Helper T cell (primary cell): ENCODE measurements around a stretch of chr2.

DNA sequence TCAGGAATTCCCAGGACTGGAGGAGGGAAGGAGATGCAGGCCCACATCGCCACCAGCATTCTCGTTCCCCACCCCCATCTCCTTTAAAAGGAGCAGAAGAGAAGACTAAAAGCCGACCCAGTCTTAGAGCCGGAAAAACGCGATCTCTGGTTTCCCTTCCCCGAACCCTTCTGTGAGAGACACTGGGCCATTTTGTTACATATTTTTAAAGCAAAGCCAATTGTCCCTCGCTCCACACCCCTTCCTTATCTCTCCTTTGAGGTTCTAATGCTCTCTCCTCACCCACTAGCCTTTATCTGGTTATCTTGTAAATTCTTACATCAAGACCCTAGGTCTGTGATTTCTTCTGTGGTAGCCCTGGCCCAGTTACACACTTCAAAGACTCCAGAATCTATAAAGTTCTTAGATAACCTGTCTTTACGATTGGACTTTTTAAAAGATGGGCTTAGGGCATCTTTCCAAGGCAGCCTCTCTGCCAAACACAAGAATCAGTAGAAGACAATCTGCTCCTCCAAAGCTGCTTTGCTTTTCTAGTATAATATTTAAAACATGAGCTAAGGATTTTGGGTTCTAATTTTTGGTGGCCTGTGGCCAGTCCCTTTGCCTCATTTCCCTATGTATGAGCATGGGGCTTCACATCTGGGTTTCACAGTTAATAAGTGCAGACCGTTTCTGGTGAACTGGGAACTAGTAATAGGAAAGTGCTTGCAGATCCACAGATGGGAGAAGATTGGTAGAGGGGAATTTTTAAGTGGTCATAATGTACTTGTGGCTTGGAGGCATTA, 1.2 kb downstream of the ARPC2 start:
- PRO-cap, 2 experiments, result peak in 2 of 2 experiments; most common minus-strand start position 174 of the sequence (in 2)

DNA sequence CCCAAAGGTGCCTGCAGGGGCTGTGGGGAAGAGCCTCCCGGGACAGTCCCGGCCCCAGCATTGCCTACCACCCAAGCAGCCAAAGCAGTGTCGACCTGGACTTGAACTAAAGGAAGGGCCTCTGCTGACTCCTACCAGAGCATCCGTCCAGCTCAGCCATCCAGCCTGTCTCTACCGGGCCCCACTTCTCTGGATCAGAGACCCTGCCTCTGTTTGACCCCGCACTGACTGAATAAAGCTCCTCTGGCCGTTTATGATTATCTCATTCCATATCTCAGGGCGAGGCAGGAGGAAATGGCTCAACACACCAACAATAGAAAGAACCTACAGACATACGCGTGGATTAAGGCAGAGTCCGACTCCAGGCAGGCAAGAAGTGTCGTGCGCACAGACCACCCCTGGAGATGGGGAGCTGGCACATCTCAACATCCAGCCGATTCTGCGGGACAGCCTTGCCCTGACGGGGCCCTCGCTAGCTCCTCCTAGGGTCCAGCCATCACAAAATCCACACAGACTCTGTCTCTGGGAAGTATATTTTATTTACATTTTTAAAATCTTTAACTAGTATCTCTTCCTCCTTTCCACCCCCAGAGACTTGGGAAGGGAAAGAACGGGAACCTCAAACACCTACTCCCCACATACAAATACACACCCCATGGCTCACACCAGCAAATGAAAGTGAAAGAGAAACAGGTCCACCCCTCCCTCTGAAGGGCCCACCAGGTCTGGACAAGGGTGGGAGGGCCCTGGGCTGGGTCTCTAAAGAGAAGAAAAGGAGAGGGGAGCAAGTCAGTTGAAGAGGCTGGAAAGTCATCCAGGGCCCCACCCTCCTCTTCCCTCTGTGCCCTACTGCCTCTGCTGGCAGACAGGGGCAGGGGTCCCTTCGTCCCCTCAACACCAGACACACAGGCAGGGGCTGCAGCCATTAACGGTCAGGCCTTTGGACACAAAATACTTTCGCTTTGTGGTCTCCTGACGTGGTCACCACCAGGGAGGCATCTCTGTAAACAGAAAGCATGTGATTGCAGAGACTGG, 3.1 kb downstream of the GPBAR1 start:
- PRO-cap, 2 experiments, result no peak in any of the 2 experiments

- PRO-cap, 2 experiments, result no peak in any of the 2 experiments
Measured at GRCh38 chr2:218270628-218271038, 314 bp downstream of the PNKD start.

- PRO-cap, 2 experiments, result no peak in any of the 2 experiments
Measured at GRCh38 chr2:218278544-218278910, 8.2 kb downstream of the PNKD start.

- PRO-cap, 2 experiments, result no peak in any of the 2 experiments
Measured at GRCh38 chr2:218294511-218294999, 2.3 kb upstream of the TMBIM1 start.

GRCh38 chr2:218307663-218308201, 15.4 kb upstream of the TMBIM1 start:
- PRO-cap, 2 experiments, result no peak in any of the 2 experiments

DNA sequence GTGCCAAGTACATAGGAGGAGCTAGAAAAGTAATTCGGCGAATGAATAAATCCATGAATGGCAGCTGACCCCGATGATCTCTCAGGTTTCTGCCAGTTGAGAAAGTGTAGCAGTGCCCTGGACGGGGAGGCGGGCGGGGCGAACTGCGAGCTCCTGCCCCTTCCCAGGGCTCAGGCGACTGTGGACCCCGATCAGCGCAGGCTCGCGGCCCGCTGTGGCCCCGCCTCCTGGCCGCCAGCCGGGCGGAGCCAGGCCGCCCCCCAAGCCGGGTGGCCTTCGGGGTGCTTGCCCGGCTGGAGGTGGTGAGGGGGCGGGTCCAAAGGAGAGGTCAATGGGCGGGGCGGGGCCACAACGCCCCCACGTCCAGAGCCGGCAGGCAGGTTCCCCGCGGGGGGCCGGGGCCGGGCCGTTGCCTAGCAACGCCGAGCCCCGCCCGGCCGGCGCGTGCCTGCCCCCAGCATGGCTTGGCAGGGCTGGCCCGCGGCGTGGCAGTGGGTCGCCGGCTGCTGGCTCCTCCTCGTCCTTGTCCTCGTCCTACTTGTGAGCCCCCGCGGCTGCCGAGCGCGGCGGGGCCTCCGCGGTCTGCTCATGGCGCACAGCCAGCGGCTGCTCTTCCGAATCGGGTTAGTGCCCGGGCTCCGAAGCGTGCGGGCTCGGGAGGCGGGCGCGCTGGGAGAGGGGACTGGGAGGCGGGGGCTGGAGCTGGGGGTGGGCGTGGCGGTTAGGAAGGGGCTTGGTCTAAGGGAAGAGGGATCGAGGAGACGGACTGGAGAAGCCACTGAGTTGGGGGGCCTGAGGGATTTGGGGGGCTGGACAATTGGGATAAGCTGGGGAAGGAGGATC, 30.7 kb upstream of the TMBIM1 start:
- PRO-cap, 2 experiments, result peak in 1 of 2 experiments; most common minus-strand start position 542 of the sequence (in 1)

DNA sequence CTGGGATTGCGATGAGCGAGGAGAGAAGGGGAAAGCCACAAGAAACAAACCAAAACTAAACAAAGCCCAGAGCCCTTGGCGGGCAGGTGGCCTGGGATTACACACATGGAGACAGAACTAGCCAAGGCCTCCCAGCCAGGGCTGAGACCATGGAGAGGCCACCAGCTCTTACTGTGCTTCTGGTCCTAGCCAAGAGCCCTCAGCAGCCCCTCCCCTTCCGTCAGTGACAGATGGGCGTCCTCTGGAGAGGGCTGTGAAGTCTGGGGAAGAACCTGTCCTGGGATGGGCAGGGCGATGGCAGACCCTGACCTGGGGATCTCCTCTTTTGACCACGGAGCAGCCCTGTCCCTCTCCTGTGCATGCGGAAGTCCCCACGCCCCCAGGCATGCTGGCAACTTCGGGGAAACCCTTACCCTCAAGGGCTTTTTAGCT, 27.3 kb upstream of the CATIP start:
- PRO-cap, 2 experiments, result no peak in any of the 2 experiments

DNA sequence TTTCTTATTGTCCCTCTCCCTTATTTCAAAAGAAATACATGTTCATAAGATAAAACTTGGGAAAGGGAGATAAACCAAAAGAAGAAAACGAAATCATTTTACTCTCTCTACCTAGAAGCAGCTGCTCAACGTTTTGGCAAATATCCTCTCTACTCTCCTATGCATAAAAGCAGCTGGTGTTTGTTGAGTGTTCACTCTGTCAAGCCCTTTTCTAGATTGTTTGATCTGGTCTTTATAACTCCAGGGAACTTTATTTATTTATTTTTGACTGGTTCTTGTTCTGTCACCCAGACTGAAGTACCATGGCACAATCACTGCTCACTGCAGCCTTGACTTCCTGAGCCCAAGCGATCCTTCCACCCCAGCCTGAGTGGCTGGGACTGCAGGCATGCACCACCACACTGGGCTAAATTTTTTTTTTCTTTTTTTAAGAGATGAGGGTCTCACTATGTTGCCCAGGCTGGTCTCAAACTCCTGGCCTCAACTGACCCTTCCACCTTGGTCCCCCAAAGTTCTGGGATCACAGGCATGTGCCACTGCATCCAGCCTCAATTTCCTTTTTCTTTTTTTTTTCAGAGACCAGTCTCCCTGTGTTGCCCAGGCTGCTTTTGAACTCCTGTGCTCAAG, 12.7 kb downstream of the CATIP start:
- PRO-cap, 2 experiments, result no peak in any of the 2 experiments

- PRO-cap, 2 experiments, result no peak in any of the 2 experiments
Measured at GRCh38 chr2:218385017-218385509, 3.0 kb downstream of the SLC11A1 start.

DNA sequence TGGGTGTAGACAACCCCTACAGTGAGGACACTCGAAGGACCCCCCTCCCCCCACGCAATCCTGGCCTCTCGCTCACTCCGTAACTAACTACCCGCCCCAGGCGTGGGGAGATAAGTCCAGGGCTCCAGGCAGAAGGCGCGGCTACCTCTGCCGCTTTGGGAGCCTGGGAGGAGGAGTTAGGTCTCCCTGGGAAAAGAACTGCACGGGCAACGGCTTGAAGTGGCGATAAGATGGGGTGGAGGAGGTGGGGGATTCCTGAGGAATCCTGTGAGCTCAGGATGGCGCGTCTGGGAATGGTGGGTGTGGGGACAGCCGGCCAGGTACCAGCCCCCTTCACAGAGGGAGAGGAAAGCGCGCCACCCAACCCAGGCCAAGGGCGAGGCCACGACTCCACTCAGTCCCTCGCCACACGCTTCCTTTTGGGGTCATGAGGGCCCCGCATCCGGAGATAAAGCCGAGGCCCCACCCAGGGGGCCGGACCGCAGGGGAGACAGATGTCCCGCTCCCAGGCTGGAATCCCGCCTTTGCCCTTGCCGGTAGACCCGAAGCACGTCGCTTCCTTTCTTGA, 1.9 kb upstream of the CTDSP1 start:
- PRO-cap, 2 experiments, result peak in 2 of 2 experiments; most common plus-strand start position 521 of the sequence (in 2); most common minus-strand start position 421 of the sequence (in 2)

DNA sequence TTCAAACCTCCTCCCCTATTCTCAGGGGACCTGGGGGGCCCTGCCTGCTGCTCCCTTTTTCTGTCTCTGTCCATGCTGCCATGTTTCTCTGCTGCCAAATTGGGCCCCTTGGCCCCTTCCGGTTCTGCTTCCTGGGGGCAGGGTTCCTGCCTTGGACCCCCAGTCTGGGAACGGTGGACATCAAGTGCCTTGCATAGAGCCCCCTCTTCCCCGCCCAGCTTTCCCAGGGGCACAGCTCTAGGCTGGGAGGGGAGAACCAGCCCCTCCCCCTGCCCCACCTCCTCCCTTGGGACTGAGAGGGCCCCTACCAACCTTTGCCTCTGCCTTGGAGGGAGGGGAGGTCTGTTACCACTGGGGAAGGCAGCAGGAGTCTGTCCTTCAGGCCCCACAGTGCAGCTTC, 5.0 kb downstream of the CTDSP1 start:
- PRO-cap, 2 experiments, result no peak in any of the 2 experiments

DNA sequence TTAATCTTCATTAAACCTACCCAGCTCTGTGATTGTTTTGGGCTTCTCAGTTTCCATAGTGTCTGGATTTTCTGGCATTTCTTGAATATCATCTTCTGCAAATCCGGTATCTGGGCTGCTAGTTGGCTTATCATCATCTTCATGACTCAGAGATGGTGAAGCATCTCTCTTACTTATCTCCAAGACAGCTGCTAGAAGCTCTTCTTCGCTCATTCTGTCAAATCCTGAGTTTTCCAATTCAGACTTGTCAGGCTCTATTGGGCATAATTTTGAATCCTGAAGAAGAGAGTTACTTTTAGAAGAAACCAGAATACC, 55.6 kb downstream of the VIL1 start:
- PRO-cap, 2 experiments, result no peak in any of the 2 experiments

- PRO-cap, 2 experiments, result no peak in any of the 2 experiments
Measured at GRCh38 chr2:218598402-218598968, 9.2 kb upstream of the PLCD4 start.

- PRO-cap, 2 experiments, result no peak in any of the 2 experiments
Measured at GRCh38 chr2:218630328-218630841, 22.7 kb downstream of the PLCD4 start.

GRCh38 chr2:218658426-218659075, 872 bp downstream of the ZNF142 start:
- PRO-cap, 2 experiments, result no peak in any of the 2 experiments

DNA sequence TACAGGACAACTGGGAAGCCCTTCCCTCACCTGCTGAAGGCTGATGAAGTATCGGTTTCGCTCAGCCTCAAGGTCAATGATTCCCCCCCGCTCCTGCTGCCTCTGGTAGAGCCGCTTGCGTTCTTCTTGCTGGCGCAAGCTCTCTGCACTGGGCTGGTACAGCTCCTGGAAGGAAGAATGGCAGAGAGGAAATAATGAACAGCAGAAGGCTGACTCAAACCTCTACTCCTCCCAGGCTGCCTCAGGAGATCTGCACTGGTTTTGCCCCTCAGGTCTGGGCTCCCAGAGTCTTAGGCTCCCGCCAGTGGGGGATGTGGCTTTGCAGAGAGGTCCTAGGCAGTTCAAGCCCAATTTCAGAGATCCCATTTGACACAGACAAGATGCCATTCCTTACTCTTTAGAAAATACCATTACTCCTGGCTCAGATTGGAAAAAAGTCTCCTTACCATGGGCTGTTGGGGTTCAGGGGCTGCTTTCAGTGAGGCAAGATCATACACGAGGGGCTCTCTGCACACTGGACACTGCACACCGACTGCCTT, 5.3 kb downstream of the BCS1L start:
- PRO-cap, 2 experiments, result no peak in any of the 2 experiments

GRCh38 chr2:218733566-218734036, 23.0 kb downstream of the TTLL4 start:
- PRO-cap, 2 experiments, result no peak in any of the 2 experiments

GRCh38 chr2:218812361-218813200, 30.6 kb downstream of the CYP27A1 start:
- PRO-cap, 2 experiments, result no peak in any of the 2 experiments

DNA sequence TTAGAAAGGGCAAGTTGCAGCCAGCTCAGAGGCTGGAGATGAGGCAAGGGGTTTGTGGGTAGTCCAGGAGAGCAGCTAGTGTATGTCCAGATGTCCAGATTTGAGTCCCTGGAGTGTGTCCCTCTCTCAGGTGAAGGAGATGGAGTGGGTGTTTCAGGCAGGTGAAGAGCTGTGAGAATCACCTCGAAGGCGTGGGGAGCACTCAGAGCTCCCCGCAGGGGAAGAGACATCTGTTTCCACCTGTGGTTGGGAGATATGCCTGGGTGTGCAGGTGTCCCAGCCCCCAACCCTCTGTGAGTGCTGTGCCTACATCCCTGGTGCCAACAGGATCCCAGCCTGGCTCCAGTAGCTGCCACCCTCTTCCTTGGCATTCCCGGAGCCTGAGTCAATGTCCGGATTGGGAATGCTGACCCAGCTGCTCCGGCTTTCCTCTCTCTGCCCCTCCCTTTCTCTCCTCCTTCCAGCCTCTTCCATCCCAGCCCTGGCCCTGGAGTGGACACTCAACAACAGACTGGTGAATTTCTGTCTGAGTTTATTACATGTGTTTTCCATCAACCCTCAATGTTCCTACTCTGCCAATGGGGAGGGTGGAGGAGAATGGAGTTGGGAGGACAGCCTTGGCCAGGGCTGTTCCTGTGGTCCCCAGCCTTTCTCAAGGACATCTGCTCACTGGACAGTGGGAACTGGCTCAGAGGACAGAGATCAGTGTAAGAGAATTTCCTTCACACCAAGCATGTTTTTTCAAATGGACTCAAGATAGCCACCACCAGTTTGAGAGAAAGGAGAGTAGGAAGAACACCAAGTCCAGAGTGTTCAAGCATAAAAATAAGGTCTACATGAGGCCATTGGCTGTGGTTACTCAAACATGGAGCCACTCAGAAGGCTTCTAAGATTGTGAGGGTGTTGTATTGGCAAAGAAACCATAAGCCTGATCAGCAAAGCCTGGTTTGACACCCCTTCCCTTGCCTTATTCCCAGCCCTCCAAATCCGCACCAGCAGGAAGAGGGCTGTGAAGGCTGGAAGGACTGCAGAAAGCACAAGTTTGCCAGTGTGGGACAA, 27.1 kb upstream of the WNT6 start:
- PRO-cap, 2 experiments, result no peak in any of the 2 experiments